Camera-type eye (tissue), 1 donor: ENCODE measurements around the gene CAST.

- RAMPAGE, long total RNA, result no peak
These were observed 48.6 kb downstream of the PCSK1 start for GRCh38 chr5:96384376-96384912.

GRCh38 chr5:96565881-96566487 lies 96.2 kb upstream of the CAST start:
- RAMPAGE, long total RNA, result no peak

- RAMPAGE, long total RNA, result no peak
These were observed at the start of gene CAST for GRCh38 chr5:96661786-96662747. CAST (plus strand) TSS chr5:96662376.

- RAMPAGE, long total RNA, result no peak
These were observed 4.4 kb downstream of the CAST start for GRCh38 chr5:96666531-96667074.

DNA sequence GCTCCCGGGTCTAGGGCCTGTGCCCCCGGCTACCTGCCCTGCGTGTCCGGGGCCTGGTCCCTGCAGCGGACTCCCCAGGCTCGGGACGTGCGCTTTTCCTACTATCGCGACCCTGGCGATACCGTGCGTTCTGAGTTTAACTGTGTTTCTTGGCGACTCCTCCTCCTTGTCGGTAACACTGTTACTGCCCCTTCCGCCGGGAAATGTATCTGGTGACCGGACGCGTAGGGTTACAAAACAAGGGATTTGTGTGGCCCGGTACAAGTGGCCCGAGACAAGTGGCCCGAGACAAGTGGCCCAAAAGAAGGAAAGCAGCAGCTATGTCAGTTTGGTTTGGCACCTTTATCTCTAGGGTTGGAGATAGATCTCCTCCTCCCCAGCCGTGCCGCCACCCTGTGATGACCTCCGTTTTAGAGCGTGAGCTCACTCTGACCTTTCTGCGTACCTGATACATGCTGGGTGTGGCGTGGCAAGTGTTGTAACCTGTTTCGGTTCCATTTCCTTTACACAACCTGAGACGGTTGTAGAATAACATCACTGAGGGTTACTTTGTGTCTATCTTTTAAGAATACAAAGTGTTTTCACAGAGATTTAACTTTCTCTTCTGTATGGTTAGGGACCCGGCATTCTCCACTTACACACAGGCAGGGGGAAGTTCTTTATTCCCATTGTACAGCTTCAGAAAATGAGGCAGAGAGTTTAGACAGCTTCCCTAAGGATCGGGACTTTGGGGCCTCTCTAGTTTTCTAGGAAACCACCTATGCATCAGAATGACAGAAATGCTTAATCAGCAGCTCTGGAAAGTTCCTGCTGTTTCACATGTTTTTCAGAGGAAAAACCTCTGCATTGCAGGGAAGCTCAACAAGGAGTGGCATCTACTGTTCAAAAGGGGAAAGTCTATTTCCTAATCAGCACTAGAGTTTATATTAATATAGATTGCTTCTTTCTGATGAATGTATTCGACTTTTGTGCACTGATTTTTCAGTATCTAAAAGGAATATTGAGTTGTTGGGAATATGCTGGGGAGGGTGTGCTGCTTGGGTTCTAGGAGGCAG lies 41.1 kb downstream of the CAST start:
- RAMPAGE, long total RNA, result no peak

GRCh38 chr5:96714888-96715386 lies 52.8 kb downstream of the CAST start:
- RAMPAGE, long total RNA, result no peak

DNA sequence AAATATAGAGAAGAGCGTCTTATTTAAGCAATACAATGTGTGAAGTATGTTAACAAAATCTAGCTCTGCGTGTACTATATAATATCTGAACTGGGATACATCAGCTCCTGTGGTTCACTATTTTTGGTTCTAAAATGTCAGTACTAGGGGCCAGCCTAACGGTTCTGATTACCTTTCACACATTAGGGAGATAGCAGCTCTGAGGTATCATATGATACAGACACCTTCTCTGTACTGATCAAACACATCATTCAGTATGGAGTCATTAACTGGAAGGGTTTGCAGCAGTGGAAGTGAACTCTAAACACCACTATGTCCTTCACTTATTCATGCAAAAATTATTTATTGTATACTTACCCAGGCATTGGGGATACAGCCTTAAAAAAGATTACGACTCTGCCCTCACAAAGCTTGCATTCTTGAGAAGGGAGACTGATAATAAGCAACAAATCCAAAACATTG lies 2.1 kb upstream of the LNPEP start:
- RAMPAGE, long total RNA, result no peak

DNA sequence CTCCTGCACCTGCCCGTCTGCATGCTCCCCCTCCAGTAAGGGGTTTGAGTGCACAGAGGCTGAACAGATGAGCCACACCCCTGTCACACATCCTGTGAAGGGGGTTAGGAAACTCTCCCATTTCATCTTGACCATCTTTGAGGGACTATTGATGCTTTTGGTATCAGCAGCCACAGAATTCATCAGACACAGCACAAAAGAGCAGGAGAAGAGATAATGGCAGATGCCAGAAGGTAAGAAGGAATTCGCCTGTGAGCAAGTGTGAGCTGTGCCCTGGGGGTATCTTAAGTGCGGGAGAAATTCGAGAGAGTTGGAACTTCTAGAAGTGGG lies 68.8 kb downstream of the LIX1 start:
- RAMPAGE, long total RNA, result no peak

- RAMPAGE, long total RNA, result no peak
These were observed 590 bp upstream of the RIOK2 start for GRCh38 chr5:97183371-97184303.

DNA sequence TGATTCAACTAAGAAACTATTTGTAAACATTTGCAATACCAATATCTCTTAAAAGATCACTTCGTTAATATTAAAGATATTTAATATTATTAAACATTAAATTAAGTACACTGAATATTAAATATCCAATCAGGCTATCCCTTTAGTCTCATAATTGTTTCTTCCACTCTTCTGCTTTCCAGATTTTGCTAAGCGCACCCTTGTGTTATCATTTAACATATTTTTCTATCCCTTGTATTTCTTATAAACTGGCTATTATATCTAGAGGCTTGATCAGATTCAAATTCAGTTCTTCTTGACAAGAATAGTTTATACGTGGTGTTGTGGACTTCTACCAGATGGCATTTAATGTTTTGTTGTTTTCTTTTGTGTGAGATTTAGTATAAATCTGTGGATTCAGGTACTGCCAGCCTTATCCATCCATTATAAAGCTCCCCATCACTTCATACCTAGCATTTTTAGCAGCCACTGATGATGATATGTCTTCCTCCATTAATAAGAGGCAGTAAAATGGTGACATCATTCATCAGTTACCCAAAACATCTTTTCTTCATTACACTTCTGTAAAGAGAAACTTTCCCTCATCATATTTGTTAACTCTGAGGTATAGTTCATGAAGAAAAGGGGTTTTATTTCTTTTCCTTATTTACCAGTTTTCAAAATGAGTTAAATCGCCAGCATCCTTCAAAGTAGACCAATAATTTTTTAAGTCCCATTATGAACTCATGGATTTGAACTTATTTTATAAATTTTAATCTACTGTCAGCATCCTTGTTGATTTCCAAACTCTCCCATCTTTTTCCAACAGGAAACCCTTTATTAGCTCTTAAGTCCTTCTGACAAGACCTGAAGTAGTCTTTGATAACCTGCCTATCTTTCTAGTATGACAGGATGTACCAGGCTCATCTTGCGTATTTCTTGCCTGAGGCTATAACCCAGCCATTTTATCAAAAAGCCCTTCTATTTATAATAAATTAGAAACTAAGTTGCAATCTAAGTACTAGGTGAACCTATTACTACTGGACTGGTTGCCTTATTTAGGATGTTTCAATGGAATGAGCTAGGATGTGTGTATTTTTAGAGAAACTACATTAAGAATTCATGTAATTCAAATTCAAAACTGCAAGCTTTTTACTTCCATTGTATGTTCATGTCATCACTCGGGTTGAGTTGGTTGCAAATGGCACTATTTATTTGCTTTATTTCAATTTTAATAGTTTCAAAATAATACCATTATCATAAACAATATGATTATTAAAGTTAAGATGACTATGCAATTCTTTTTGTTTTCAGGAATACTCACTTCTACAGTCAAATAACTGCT lies 19.3 kb downstream of the CHD1 start:
- RAMPAGE, long total RNA, result no peak

- RAMPAGE, long total RNA, result no peak
These were observed 96.5 kb upstream of the CHD1 start for GRCh38 chr5:99025292-99025802.

GRCh38 chr5:100731630-100732141 lies 171.4 kb downstream of the ST8SIA4 start:
- RAMPAGE, long total RNA, result no peak

DNA sequence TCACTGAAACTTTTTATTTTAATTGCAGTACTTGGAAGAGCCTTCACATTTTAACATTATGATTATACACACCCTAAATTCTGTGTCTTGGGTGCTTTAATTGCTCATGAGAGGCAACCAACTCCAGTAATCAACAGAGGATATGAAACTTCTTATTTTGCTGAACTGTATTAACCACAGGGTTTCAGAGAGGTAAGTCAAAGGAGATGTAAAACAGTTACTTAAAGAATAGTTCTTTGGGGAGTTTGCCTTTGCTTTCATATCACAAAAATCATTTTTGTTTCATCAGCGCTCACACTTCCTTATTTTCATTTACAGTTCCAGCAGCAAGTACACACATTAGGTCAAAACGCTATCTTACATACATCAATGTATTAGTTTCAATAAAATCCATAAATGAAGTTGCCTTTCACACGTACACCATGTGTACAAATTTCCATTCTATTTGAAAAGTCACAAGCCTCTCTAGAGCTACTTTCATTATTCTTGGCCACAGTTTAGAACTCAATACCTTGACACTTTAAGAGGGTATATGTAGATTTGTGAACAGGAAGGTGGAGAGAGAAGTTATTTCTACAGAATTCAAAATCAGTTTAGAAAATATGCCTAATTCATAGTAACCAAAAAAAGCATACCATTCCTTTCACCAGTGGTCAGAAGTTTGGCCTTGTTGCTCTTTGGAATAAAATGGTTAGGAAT lies 50.0 kb downstream of the ST8SIA4 start:
- RAMPAGE, long total RNA, result no peak

- RAMPAGE, long total RNA, result no peak
These were observed 45.2 kb downstream of the SLCO6A1 start for GRCh38 chr5:102453487-102454161.

GRCh38 chr5:102758925-102759324 lies 3.8 kb downstream of the PAM start:
- RAMPAGE, long total RNA, result no peak

- RAMPAGE, long total RNA, result no peak
These were observed 4.4 kb downstream of the PAM start for GRCh38 chr5:102759401-102759980.

GRCh38 chr5:102789146-102789871 lies 34.2 kb downstream of the PAM start:
- RAMPAGE, long total RNA, result no peak

DNA sequence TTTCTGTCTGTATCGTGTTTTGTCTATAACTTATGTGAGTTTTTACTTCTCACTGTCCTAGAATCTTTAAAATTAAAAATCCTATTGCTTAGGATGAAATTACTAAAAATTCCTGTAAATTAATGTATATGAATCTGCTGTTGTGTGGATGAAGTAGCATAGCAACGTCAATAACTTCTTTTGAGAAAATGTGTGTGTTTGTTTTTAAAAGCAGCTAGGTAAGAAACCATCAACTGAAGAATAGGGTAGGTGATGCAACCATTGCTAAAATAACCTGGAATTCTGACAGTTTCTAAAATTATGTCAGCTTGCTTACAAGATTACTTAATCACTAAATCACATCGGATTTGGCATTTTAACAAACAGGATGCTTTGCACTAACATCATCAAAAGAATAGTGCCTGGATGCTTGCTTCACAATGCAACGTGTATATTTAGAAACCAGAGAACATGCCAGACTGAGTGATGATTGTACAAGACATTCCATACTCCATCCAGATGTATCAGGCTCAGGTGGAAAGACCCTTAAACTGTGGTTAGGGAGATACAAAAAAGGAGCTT lies 43.8 kb downstream of the PAM start:
- RAMPAGE, long total RNA, result no peak

GRCh38 chr5:102807656-102808298 lies 52.7 kb downstream of the PAM start:
- RAMPAGE, long total RNA, result no peak

DNA sequence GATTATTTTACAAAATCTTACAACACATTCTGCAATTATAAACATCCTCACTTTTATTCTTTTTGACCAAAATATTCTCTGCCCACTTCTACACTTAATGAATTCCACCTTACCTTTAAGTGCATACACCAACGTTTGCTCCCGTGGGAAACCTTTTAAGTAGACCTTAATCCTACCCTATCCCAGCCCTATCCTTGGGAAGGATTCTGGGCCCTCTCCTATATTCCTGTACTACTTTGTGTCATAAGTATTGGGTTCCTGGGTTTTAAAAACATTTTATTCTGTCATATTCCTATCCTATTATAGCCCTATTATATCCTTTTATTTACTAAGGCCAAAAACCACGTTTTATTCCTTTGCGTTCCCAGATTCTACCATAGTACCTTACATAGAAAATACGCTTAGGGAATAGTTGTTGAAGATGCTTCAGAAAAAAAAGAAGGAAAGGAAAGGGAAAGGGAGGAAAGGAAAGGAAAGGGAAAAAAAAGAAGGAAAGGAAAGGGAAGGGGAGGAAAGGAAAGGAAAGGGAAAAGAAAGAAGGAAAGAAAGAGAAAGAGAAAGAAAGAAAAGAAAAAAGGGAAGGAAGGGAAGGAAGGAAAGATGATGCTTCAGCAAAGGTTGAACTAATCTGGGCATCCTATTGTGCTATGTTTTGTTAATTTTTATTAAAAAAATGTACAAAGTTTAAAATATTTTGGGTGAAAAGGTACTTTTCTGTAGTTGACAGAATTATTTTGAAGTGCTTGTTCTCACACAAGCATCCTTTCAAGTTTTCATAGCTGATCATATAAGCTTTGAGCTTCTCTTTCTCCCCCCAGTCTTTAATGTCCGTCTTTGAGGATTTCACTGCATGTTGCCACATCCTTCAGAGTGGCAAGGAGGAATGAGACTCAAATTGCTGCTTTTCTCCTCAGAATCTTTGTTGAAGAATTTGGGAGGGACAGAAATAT lies 131.5 kb downstream of the GIN1 start:
- RAMPAGE, long total RNA, result no peak